ENCODE data around the gene HMGN1.

GRCh38 chr21:38759854-38760207, 45.9 kb upstream of the ETS2 start:
- PRO-cap: unidirectional peak, minus-strand start at chr21:38760019

GRCh38 chr21:38795537-38795909, 10.2 kb upstream of the ETS2 start:
- PRO-cap: no peak

GRCh38 chr21:38807662-38808365, 2.1 kb downstream of the ETS2 start:
- PRO-cap: no peak

GRCh38 chr21:38880242-38880668, 74.5 kb downstream of the ETS2 start:
- PRO-cap: no peak

DNA sequence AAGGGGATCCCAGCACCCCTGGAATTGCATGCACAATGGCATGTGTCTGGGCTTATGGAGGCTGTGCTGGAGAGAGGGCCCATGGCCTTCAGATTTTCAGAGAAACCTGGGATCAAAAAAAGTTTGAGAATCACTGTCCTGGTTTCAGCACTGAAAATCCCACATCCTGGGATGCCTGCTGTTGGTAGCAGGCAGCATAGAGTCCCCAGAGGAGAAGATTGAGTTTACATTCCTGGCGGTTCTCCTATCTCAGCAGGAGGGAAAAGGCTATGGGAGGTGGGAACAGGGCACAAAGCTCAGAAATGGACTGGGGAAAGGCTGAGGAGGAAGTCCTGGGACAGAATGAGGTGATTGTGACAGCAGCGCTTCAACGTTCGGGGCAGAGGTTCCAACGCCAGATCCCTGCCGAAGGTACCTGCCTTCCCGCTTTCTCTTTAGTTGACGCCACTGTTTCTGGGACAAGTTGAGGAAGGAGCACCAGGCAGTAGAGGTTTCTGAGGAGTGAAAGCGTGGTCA, 103.4 kb downstream of the ETS2 start:
- PRO-cap: no peak

DNA sequence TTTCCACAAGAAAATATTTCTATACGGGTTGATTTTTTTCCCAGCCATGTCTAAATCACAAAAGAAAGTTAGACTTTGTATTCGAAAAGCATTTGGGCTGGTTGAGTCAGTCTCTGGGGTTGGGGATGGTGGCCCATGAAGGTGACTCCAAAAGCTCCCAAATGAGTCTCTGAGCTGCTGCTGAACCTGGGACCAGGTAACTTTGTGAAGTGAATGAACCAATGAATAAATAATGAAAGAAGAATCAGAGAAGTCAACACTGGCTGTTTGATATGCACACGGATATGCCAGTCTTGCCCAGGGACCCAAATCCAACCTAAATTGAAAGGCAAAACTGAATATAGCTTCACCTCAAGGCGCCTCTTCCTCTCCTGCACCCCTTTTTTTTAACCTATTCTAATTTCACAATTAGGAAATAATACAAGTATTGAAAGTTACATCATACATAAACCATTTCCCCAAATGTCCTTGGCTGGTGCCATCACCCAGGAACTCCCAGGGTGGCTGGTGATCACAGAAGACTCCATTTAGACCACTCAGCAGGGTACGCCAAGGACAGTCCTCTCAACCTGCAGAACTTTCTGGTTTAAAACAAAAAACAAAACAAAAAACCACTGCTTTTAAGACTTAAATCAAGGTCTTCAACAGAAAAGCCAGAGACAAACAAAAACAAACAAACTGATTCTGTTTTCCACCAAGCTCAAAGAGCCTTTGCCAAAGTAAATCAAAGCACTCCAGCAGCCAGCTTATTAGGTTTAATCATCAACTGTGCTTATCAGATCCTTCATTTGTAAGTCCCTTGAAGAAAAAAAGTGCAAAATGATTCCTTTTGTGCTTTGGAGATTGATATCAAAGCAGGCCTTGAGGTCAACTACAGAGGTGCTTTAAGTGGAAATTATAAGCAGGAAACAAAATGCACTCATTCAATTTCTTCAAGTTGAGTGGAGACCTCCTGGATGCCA, 112.9 kb downstream of the ETS2 start:
- PRO-cap: no peak

GRCh38 chr21:38930674-38931199, 125.0 kb downstream of the ETS2 start:
- PRO-cap: no peak

DNA sequence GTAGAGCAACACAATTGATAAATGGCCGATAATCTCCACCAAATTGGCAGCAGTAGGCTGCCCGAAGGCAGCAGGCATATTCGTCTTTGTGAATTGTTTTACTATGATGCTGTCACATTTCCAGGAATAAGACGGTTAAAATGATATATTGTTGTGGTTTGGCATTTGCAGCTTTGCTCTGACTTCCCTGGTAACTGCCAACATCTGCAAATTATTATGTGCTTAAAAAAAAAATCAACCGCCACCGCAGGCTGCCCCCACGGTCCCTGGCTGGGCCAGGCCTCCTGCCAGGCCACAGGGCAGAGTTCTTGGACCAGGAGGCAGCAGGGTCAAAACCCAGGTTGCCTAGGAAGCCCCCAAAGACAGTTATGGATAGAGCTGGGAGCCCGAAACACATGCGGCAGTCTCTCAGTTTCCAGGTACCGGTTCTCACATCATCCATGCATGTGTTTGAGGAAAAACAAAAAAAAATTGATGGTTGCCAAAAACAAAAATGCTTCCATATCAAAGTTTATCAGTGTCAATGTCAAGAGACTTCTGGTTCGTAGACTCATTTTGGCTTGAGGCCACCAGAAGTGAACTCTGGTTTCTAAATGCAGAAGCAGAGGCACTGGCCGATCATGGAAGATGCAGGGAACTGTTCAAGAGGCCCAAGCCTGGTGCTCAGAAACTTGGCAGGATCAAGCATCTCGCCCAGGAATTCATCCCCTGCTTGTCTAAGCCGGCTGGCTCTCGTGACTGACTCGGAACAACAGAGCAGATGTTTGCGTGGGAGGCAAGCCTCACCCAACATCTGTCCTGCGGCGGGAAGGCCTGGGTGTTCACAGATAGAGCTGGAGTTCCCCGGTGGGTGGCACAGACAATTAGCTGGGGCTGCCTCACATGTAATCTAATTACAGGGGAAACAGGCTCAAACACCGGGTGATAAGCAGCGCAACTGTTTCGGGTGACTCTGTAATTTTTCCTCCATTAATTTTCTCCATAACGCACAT, 179.6 kb downstream of the ETS2 start:
- PRO-cap: unidirectional peak, plus-strand start at position 796 of the sequence

GRCh38 chr21:39004685-39005415, 178.4 kb downstream of the PSMG1 start:
- PRO-cap: no peak

- PRO-cap: no peak
These were observed 172.5 kb downstream of the PSMG1 start for GRCh38 chr21:39010501-39011444.

DNA sequence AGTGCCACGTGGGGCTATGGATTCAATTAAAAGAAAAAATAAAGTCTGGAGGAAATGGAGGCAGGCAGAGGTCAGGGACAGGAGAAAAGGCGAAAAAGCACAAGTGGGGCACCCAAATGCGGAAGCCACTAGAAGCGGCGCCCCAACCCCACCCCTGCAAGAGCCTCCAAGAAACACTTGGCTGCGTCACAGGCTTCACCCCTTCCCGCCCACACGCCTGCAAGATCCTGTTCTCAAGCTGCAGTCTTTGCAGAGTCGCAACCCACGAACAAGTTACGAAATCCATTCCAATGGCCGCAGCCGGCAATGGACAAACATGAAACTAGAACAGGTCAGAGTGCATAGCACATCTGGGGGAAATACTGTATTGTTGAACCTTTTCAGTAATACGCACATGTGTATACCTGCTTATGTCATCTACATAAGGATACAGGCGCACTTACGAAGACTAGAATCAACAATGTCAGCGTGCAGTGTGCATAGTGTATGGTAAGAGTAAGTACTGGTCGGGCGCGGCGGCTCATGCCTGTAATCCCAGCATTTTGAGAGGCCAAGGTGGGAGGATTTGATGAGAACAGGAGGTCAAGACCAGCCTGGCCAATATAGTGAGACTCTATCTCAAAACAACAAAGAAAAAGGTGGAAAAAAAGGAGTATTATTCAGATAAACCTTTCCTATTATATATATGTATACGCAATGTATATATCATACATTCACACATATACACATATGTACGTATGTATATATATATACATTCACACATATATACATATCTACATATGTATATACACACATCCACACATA, 103.5 kb downstream of the PSMG1 start:
- PRO-cap: no peak

DNA sequence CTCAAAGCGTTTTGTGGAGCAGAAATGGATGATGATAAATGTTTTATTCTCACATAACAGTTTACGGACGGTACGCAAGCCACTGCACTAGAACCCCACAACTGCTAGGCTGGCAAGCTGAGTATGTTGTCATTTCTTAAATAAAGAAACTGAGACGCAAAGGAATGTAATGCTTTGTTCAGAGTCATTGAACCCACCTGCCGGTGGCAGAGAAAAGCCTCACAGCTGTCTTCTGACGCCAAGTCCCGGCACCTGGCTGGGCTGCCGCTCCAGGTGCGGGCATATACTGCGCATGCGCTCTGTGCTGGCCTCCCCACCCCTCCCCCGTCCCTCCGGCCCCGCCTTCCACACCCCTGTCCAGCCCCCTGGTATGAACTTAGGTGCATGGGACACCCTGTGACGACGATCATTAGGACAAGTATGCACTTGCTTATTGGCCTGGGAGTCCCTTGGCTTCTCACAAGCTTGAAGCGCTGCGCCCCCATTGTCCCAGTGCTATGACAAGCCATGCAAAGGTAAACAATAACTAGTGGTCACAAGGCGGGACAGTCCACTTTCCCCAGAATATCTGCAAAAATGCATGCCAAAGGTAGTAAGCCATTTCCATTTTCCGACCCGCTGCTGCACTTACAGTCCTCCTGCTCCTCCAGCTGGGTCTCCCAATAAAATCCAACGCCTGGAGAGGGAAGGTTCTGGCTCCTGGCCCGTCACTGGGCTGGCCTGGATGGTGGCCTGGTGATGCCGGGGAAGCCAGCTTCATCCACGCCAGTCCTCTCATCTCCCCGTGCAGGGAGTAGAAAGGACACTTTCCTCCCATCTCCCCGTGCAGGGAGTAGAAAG, 100.5 kb downstream of the PSMG1 start:
- PRO-cap: no peak

GRCh38 chr21:39208904-39209293, 25.6 kb upstream of the PSMG1 start:
- PRO-cap: no peak

DNA sequence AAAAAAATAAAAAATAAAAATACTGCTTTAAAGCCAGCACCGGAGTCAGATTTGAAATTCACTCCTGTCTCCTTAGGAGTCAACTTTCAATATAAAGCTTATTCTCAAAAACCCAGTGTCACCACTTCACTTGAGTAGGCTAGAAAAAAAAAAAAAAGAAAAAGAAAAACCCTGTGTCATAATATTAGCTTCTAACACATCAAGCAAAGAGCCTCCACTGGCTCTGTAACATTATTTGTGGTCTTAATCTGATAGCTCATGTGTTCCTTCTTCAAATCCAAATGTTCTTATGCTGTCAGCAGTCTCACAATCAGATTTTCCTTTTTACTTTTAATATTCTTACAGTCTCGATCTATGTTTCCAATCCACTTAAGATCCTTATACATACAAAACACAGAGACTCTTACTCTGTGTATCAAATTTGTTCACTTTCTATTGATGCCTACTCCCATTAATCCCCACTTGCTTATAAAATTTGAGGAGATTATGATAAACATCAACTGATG, 26.1 kb upstream of the PSMG1 start:
- PRO-cap: no peak

DNA sequence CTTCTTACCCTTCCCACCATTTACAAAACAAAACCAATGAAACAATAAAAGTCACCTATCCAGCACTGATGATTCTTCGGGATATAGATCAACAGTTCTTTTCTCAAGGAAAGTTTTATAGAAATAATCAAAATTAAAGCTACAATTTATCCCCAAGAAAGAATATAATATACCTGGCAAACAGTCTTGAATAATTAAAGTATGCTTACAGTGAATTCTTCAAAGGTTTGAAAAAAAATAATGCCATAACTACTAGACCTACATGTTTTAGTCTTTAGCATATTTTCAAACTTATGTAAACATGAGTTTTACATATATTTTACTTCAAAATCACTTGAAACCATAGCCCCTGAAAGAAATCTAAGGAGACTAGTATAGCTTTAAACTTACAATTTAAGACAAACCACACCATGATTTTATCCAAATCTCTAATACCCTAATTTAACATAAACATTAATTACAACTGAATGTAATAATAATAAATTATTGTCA, 42.3 kb upstream of the PSMG1 start:
- PRO-cap: no peak

GRCh38 chr21:39258371-39259111, 54.9 kb downstream of the BRWD1 start:
- PRO-cap: no peak

DNA sequence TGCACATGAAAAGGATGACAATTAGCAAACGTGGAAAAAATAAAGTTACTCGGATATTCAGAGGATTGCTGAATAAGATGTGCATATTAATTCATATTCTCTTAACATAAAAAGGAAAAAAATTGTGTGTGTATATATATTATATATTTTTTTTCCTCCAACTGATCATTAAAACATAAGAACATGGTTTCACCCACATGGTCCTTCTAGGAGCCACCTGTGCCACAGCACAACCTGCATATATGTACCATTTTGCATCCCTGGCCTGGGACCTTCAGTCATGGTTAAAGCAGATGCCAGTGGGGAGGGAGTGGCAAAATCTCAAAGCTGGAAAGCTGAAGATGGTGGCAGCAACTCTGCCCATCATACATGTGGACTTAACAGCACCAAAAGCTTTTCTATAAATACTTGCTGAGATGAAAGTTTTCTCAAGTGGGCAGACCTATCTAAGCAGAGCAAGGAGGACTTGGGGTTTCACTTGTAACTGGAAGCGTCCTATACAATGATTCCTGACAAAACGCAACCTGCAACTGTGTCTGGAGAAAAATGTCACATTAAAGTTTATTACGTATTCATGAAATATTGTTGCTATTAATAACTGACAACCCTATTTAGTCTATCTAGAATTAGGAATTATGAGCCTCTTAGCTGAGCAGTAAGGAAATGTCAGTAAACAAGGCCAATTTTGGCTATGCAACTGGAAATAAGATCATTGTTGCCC, 47.1 kb downstream of the BRWD1 start:
- PRO-cap: no peak

- PRO-cap: unidirectional peak, plus-strand start at chr21:39312594; unidirectional peak, plus-strand start at chr21:39312688
These were observed 1.1 kb downstream of the BRWD1 start for GRCh38 chr21:39312090-39312935.

GRCh38 chr21:39348495-39349267, at the start of gene HMGN1:
HMGN1 (minus strand) TSS chr21:39349088.
- PRO-cap: bidirectional peak, plus-strand start at chr21:39348733, minus-strand start at chr21:39348601; unidirectional peak, minus-strand start at chr21:39349011; unidirectional peak, minus-strand start at chr21:39349054

- PRO-cap: unidirectional peak, plus-strand start at chr21:39386054
These were observed 5.4 kb downstream of the GET1 start for GRCh38 chr21:39385127-39386270.

All from tibial artery (tissue), 1 donor.